SJSA1 (cell line): ENCODE results near the genes METAP1, C4orf17, C4orf54, DAPP1 and EMCN.

DNA sequence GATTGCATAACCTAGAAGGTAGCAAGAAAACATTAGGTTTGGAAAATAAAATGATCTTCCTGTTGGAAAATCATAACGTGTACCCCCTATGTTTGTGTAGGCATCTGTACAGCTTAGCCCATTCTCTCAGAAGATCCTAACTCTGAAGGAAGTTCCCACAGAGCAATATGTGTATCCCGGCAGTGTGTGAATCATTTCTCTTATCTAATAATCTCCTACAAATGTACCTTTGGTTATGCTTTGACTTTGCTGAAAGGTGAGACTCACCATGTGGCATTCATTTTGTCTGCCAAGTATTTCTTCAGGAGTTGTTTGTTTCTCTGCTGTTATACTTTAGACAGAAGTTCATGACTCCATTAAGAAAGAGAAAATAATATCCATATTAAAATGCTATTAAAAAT, 646.7 kb downstream of the STPG2 start:
- RAMPAGE, long total RNA: no peak

DNA sequence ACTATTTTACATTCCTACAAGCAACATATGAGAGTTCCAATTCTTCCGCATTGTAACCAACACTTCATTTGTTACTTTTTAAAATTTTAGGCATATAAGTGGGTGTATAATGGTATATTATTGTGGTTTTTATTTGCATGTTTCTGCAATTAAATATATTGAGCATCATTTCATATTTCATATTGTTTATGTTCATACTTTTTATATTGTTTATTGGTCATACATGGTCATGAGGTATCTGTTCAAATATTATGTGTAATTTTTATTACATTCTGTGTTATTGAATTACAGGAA, 609.3 kb downstream of the STPG2 start:
- RAMPAGE, long total RNA: no peak

- RAMPAGE, long total RNA: no peak
These were observed 179.8 kb downstream of the TSPAN5 start for GRCh38 chr4:98478468-98479160.

GRCh38 chr4:98565796-98566241, 92.6 kb downstream of the TSPAN5 start:
- RAMPAGE, long total RNA: no peak

- RAMPAGE, long total RNA: no peak
These were observed 87.5 kb downstream of the TSPAN5 start for GRCh38 chr4:98570833-98571404.

DNA sequence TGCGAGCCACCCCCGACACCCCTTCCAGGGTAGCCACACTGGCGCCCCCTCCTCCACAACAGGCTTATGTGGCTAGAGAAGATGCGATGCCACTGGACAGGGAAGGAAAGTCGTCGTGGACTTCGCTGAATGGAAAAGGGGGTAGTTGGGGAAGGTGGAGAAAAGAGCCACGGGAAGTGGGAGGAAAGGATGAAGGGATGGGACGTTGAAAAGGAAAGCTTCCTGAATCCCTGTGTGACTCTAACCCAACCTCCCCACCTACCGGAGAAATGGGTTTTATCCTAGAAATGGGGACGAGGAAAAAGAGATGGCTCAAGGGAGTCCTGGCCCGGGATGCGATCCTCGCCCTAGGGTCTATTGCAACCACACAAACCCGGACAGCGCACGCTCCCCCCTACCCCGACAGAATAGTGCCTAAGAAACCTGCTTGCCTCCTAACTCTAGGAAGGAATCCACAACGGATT, 657 bp upstream of the TSPAN5 start:
- RAMPAGE, long total RNA: no peak

DNA sequence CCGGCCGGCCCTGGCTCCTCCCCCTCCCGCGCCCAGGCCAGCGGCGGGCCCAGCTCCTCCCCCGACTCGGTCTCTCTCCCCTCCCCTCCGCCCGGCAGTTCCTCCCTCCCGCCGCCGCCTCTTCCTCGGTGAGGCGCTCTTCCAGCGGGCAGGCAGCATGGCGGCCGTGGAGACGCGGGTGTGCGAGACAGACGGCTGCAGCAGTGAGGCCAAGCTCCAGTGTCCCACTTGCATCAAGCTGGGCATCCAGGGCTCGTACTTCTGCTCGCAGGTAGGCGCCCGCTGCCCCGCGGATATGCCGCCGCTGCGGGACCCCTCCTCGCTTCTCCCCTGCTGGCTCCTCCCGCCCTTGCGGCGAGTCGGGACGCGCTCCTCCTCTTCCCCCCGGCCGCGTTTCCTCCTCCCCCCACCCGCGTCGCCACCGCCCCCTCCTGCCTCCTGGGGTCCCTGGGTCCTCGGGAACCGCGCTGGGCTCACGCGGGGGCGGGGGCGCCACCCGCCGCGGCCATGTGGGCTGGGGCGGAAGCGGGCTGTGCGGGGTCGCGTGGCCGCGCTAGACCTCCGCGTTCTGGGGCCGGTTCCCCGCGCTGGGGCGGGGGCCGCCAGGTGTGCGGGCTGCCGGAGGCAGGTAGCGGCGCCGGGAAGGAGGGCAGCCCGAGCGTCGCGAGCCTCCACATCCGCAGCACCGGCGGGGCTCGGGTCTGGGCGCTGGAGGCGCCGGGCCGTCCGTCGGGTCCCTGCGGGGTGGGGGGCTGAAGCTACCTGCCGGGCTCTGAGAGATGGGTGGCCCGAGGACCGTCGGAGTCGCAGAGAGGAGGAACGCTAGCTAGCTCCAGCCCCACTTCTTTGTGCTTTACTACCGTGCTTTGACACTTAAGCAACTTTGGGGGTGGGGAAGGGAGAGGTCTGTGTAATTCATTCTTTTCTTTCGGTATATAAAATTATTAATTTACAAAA, at the start of gene METAP1:
Gene METAP1, plus strand, starts transcription at position 125 of the 957 bp plus-strand sequence.
- RAMPAGE, long total RNA: no peak

- RAMPAGE, long total RNA: no peak
These were observed at the start of gene C4orf17 for GRCh38 chr4:99510874-99511304. Gene C4orf17, plus strand, starts transcription at chr4:99511021.

GRCh38 chr4:99657680-99657962, at the start of gene C4orf54:
Gene C4orf54, minus strand, starts transcription at chr4:99657828.
- RAMPAGE, long total RNA: no peak

- RAMPAGE, long total RNA: no peak
These were observed at the start of gene DAPP1 for GRCh38 chr4:99816434-99817246. Gene DAPP1, plus strand, starts transcription at chr4:99816827.

DNA sequence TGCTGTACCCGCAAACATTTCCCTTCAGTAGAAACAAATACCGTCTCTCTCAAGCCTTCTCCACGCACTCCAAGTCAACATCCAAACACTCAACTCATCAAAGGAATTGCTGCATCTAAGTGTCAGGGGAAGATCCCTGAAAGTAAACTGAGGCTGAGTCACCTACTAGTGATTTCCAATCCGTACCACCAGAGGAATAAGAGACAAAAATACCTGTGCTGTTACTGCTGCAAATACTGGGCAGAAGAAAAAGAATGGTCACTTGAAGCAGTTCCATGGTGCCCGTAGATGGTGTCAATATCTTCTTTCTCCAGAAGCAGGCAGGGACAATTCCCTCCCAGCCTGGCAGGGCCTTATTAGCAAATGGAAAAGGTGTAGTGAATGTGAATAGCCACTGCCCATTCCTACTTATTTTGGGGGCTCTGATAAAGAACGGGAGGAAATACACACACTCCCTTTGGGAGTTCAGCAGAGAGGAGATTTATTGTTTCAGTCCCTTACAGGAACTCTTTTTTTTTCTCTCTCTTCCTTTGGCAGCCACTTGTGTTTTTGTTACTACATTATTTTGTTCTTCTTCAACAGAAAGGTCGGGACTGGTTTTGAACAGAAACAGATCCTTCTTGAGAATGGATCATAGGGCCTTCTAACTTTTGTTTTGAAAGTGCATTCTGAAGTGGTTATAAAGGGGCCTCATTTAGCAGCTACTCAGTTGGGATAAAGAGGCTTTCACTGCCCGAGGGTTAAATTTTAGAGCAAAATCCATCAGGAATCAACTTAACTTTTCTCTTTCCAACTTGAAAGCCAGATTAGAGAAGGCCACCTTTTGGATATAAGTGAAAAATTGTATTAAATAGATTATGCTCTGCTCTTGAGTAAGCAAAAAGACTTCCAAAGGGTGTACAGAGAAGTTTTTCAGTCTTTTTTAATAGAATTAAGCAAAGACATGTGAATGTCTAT, at the start of gene EMCN:
Gene EMCN, minus strand, starts transcription at position 385 of the 957 bp plus-strand sequence.
- RAMPAGE, long total RNA: no peak

GRCh38 chr4:101279412-101279914, 67.9 kb downstream of the PPP3CA start:
- RAMPAGE, long total RNA: no peak

DNA sequence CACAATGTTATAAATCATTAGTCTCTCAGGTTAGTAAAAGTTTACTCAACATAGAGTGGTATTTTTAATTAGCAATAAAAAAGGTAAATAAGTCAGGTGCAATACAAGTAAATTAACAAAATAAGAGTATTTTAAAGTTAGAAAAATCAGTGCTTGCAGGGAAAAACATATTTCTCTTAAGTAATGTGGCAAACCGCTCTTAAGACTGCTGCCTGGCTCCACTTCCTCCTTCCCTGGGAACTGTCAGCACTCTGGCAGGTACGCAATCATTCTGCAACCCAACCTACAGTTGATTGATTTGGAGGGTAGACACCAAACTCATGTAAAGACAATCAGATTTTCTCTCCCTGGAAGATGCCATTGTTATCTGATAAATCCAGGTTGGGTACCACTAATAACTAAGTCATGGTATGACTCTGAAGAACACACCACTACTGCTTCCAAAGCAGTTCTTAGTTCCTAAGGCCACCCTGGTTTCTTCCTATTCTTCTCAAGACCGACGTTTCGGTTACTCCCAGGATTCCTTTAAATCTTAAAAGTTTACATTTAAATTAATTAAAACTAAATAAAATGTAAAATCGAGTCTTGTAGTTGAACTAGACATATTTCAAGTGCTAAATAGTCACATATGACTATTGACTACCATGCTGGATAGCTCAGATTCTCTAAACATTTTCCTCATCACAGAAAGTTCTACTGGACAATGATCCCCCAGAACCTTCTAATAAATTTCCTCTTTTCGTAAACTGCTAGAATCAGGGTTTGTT, 63.7 kb downstream of the PPP3CA start:
- RAMPAGE, long total RNA: no peak

GRCh38 chr4:101327777-101328324, 19.5 kb downstream of the PPP3CA start:
- RAMPAGE, long total RNA: no peak

- RAMPAGE, long total RNA: no peak
These were observed 1.5 kb downstream of the PPP3CA start for GRCh38 chr4:101345607-101346455.

DNA sequence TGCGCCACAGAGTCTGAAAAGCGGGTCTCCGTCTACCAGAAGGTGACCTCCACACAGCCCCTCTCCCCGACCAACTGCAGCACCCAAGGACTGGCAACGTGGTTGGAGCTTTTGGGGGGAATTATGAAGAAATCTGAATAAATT, 1.3 kb upstream of the PPP3CA start:
- RAMPAGE, long total RNA: no peak

GRCh38 chr4:101651755-101652219, 138.7 kb upstream of the BANK1 start:
- RAMPAGE, long total RNA: no peak

- RAMPAGE, long total RNA: no peak
These were observed 7.6 kb upstream of the SLC39A8 start for GRCh38 chr4:102352833-102353244.

GRCh38 chr4:102559605-102560071, 58.5 kb downstream of the NFKB1 start:
- RAMPAGE, long total RNA: no peak

- RAMPAGE, long total RNA: no peak
These were observed 77.6 kb downstream of the NFKB1 start for GRCh38 chr4:102578815-102579087.